Endothelial cell of umbilical vein (primary cell): Measurements from ENCODE around the genes NNAT, TGM2 and ACTR5.

- PRO-cap = no peak
CAGE:
- cytosol, long polyA minus RNA = no peak
- cytosol, long polyA plus RNA = no peak
- long polyA plus RNA = no peak
- nucleus, long polyA minus RNA = no peak
- nucleus, long polyA plus RNA = no peak
Observed at GRCh38 chr20:37504133-37505451, 16.5 kb upstream of the NNAT start.

GRCh38 chr20:37520828-37521855 lies at the start of gene NNAT:
NNAT (plus strand) TSS chr20:37521250.
- PRO-cap = no peak
CAGE:
- cytosol, long polyA minus RNA = no peak
- cytosol, long polyA plus RNA = no peak
- long polyA plus RNA = start-site peak on the plus strand at chr20:37521217-37521272, 631 and 394 reads in 2 replicates
- nucleus, long polyA minus RNA = no peak
- nucleus, long polyA plus RNA = no peak

DNA sequence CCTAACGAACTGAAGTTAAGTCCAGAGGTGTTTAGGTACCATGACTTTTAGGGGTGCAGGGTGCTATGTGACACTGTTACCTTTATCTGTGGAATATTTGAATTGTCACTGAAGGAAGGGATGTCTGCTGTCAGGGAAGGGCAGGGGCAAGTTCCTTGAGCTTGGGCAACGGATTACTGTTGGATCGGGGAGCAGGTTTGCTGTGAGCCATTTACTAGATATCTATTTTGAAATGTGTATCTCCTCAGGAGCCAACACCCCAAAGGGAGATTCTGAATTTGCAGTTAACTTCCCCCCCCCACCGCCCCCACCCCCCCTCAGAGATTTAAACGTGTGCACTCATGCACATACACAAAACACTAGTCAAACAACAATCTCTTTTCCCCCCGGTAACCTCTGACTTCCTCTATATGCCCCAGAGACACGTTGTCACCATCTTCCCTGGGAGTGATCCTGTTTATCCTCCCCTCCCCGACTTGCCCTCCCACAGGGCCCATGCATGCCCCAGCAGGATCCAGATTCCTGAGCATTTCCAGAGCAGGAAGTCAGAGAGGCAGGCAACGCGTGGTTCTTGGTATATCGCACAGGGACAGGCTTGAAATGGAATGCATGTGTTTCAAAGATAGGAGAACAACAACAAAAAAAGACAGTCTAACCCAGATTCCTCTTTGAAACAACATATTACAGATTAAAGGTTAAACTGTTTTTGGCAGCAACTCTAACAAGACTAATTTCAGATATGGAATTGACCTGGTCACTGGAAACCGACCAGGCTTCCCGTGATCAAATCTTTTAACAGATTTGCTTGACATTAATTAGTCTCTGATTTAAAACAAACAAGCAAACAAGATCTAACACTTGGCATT lies 1.5 kb downstream of the BLCAP start:
- PRO-cap = no peak
CAGE:
- cytosol, long polyA minus RNA = no peak
- cytosol, long polyA plus RNA = no peak
- long polyA plus RNA = no peak
- nucleus, long polyA minus RNA = start-site peak on the minus strand centred at position 303 of the sequence, 22 bp wide, 89 reads; start-site peak on the minus strand centred at position 660 of the sequence, 6 bp wide, 19 reads; start-site peak on the minus strand centred at position 767 of the sequence, 32 bp wide, 20 reads
- nucleus, long polyA plus RNA = start-site peak on the minus strand centred at position 514 of the sequence, 444 bp wide, 32 and 62 reads in 2 replicates

DNA sequence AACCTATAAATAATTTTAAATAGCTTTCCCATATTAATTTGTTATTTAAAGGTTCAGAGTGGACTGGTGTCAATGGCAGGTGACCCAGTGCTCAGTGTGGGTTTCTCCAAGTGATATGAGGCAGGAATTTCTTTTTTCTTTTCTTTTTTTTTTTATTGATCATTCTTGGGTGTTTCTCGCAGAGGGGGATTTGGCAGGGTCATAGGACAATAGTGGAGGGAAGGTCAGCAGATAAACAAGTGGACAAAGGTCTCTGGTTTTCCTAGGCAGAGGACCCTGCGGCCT lies 23.6 kb downstream of the CTNNBL1 start:
- PRO-cap = no peak
CAGE:
- cytosol, long polyA minus RNA = no peak
- cytosol, long polyA plus RNA = no peak
- long polyA plus RNA = no peak
- nucleus, long polyA minus RNA = no peak
- nucleus, long polyA plus RNA = no peak

DNA sequence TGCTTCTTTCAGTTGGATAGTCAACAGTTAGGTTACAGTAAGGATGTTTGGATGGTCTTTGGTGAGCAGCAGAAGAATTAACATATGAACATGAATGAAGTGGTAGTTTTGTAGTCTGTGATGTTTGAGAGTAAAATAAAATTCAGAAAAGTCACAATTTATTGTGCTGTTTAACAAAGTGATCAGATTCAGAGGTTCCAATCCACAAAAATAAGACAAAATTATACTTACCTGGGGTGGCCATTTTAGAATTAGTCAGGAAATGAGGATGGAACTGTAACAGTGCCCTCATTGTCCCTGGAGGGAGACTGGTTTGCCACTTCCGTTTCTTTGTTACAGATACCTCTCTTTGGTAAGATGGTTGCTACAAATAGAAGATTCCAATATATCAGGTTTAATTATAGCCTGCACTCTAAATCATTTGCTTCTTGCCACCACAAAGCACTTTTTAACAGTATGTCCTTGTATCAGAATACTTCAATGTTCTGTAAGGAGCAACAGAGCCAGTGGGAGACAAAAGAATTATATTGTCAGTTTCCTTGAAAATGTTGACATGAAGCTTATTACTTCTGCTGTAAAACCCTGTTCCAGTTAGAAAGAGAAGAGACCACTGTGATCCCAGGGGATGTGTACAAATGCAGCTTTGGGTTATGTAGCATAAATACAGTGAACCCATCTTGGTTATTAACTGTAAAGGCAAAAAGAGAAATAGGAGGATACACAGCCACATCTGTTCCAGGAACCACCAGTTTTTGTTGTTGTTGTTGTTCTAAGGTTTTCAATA lies 95.7 kb downstream of the CTNNBL1 start:
- PRO-cap = no peak
CAGE:
- cytosol, long polyA minus RNA = no peak
- cytosol, long polyA plus RNA = no peak
- long polyA plus RNA = no peak
- nucleus, long polyA minus RNA = no peak
- nucleus, long polyA plus RNA = no peak

DNA sequence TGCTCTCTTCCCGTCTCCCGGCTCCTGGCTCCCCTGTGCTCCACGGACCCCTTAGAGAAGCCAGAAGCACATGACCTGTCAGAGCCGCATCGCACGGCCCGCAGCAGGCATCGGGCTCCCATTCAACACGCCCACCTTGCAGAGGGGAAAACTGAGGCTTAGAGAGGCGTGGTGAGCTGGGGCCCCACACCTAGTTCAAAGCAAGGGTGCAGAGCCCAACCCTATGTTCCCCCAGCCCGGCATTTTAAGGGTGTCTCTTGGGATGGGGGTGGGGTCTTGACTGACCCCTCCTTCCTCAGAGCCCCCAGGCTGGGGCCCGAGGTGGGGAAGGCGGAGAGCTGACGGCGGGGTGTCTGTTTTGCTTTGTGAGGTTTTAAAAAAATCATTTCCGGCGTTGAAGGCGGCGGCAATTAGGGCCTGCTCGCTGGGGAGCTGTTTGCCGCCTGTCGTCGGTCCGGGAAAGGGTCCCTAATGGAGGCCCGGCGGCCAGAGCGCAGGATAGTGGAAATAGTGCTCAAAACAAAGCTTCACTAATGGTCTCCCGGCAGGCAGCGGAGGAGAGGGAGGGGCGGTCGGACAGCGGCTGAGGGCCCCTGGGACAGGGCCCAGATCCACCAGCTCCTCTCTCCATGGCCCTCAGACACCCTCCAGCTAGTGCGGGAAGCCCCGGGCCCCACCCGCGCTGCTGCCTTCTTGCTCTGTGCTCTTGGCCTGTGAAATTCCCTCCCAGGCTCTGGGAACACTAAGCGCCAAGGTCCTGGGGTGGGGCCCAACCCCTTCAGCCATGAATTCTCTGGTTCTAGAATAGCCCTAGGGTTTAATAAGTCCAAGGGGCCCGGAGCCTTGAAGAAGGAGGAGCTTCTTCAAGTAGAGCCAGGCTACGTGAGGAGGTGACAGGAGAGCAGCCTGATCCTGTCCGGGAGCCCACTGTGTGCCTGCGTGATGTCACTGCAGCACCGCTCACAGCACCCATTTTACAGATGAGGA lies 12.0 kb downstream of the VSTM2L start:
- PRO-cap = no peak
CAGE:
- cytosol, long polyA minus RNA = no peak
- cytosol, long polyA plus RNA = no peak
- long polyA plus RNA = no peak
- nucleus, long polyA minus RNA = no peak
- nucleus, long polyA plus RNA = no peak

GRCh38 chr20:38067416-38067928 lies 33.9 kb downstream of the RPRD1B start:
- PRO-cap = no peak
CAGE:
- cytosol, long polyA minus RNA = no peak
- cytosol, long polyA plus RNA = no peak
- long polyA plus RNA = no peak
- nucleus, long polyA minus RNA = no peak
- nucleus, long polyA plus RNA = no peak

GRCh38 chr20:38069249-38069847 lies 35.8 kb downstream of the RPRD1B start:
- PRO-cap = no peak
CAGE:
- cytosol, long polyA minus RNA = no peak
- cytosol, long polyA plus RNA = no peak
- long polyA plus RNA = no peak
- nucleus, long polyA minus RNA = no peak
- nucleus, long polyA plus RNA = no peak

DNA sequence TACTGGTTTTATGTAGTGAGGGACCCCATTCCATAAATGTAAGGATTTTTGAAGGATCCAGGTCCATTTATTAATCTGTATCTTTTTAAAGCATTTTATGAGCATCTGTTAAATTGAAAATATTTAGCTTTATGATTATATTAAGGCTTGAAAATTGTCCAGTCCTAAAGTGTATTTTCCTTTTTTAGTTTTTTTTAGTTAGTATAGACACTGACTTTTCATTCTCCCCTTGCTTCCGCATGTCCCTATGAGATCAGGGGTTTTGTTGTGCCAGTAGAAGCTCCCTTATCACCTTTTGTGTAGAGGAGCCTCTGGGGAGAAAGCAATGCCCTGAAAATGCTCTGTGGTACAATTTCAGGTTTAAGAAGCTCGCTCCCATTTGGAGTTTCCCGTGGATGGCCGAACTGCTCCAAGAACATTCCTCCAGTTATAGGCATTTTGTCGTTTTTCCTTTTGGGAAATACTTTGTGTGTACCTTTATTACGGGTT lies 49.8 kb downstream of the RPRD1B start:
- PRO-cap = no peak
CAGE:
- cytosol, long polyA minus RNA = no peak
- cytosol, long polyA plus RNA = no peak
- long polyA plus RNA = no peak
- nucleus, long polyA minus RNA = no peak
- nucleus, long polyA plus RNA = no peak

DNA sequence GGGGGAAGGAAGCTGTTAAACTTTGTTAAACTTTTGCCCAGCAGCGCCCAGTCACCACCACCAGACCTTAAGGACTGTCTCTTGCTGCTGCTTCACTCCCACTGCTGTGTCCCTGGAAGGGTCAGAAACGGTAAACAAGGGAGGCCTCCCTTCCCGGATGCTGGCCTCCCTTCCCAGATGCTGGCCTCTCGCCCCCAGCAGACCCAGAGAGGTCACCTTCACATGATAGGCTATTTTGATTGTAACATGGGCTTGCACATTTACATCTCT lies 61.8 kb downstream of the RPRD1B start:
- PRO-cap = no peak
CAGE:
- cytosol, long polyA minus RNA = no peak
- cytosol, long polyA plus RNA = no peak
- long polyA plus RNA = no peak
- nucleus, long polyA minus RNA = no peak
- nucleus, long polyA plus RNA = no peak

GRCh38 chr20:38143704-38143982 lies 21.4 kb downstream of the TGM2 start:
- PRO-cap = no peak
CAGE:
- cytosol, long polyA minus RNA = no peak
- cytosol, long polyA plus RNA = no peak
- long polyA plus RNA = no peak
- nucleus, long polyA minus RNA = no peak
- nucleus, long polyA plus RNA = no peak

- PRO-cap = no peak
CAGE:
- cytosol, long polyA minus RNA = no peak
- cytosol, long polyA plus RNA = no peak
- long polyA plus RNA = no peak
- nucleus, long polyA minus RNA = no peak
- nucleus, long polyA plus RNA = no peak
Observed at GRCh38 chr20:38162167-38162617, 2.9 kb downstream of the TGM2 start.

GRCh38 chr20:38162619-38163363 lies 2.3 kb downstream of the TGM2 start:
- PRO-cap = no peak
CAGE:
- cytosol, long polyA minus RNA = no peak
- cytosol, long polyA plus RNA = no peak
- long polyA plus RNA = no peak
- nucleus, long polyA minus RNA = start-site peak on the minus strand at chr20:38163056-38163067, 22 reads
- nucleus, long polyA plus RNA = no peak

GRCh38 chr20:38164800-38165623 lies at the start of gene TGM2:
TGM2 (minus strand) TSS chr20:38165270.
- PRO-cap = bidirectional peak, plus-strand start at chr20:38165369, minus-strand start at chr20:38165270
CAGE:
- cytosol, long polyA minus RNA = start-site peak on the minus strand at chr20:38165244-38165274, 74 reads
- cytosol, long polyA plus RNA = no peak
- long polyA plus RNA = start-site peak on the minus strand at chr20:38165248-38165274, 254 and 201 reads in 2 replicates
- nucleus, long polyA minus RNA = start-site peak on the minus strand at chr20:38165247-38165264, 94 reads
- nucleus, long polyA plus RNA = start-site peak on the minus strand at chr20:38165248-38165278, 53 and 108 reads in 2 replicates

DNA sequence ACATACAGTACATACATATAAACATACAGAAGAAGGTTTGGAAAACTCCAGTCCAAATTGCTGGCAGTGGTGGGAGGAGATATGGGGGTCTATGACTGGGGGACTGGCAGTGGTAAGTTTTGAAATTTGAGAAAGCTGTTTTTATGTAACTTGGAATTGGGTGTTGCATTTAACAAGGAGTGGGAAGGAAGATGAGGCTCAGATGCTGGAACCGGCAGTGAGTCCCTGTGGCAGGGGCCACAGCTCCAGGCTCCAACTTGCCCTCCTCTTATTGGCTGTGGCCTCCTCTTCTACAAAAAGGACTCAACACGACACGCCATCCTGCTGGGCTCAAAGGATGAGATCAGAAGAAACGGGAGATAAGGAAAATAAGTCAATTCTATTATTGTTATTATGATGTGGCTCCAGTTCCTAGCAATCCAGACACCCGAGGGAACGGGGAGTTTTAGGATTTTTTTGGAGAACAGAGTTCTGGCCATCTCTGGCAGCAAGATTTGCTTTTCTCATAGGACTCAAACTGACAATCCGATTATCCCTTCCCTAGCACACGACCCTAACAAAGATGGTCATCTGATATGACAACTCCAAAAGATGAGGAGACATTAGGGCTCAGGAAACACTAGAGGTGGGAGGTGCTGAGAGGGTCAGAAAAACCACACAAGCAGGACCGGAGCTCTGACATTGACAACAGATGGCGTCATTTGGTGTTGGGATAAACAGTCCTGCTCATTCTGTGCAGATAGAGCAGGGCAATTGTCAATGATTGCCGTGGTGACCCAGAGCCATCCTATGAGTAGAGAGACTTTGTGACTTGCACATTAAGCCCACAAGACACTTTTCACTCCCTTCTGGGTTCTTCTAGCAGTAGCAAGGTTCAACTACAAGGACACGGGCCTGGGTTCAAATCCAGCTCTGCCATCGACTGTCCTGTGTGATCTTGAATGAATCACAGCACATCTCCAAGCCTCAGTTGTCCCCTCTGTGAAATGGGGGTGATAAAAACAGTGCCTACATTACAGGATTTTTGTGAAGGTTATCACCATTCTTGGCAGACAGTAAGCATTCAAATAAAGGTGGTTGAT lies 6.1 kb upstream of the TGM2 start:
- PRO-cap = no peak
CAGE:
- cytosol, long polyA minus RNA = no peak
- cytosol, long polyA plus RNA = no peak
- long polyA plus RNA = no peak
- nucleus, long polyA minus RNA = no peak
- nucleus, long polyA plus RNA = no peak

DNA sequence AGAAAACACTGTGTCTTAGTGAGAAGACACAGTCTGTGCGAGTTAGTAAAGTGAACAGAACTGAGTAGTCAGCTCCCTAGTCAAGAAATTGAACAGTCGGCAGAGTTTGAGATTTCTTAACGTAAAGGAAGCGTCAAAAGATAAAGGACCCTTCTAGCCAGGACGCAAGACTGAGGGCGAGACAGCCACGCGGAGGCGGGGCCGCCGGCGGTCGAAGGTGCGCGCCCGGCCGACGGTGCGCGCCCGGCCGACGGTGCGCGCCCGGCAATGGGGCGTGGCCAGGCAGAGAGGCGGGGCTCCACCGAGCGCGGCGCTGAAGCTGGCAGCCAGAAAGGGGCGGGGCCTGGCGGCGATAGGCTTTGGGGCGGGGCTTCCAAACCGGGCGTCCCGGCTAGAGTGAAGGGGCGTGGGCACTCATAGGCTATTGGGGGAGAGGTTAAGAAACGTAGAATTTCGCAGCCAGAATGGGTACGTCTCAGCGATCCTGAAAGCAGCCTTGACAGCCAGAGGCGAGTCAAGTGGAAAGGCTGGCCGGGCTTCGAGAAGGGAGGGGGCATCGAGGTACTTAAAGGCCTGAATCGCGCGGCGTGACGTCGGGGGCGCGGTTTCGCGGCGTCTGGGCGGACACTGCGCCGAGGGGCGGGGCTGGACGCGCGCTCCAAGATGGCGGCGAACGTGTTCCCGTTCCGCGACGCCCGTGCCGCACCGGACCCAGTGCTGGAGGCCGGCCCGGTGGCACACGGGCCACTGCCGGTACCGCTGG lies at the start of gene ACTR5:
Gene ACTR5 (plus strand): TSS at position 645 of the 763 bp plus-strand sequence.
- PRO-cap = bidirectional peak, plus-strand start at position 645 of the sequence, minus-strand start at position 589 of the sequence
CAGE:
- cytosol, long polyA minus RNA = start-site peak on the plus strand centred at position 557 of the sequence, 191 bp wide, 6 reads
- cytosol, long polyA plus RNA = no peak
- long polyA plus RNA = no peak
- nucleus, long polyA minus RNA = start-site peak on the plus strand centred at position 411 of the sequence, 113 bp wide, 57 reads; start-site peak on the plus strand centred at position 647 of the sequence, 20 bp wide, 167 reads
- nucleus, long polyA plus RNA = start-site peak on the plus strand centred at position 649 of the sequence, 29 bp wide, 118 and 100 reads in 2 replicates

DNA sequence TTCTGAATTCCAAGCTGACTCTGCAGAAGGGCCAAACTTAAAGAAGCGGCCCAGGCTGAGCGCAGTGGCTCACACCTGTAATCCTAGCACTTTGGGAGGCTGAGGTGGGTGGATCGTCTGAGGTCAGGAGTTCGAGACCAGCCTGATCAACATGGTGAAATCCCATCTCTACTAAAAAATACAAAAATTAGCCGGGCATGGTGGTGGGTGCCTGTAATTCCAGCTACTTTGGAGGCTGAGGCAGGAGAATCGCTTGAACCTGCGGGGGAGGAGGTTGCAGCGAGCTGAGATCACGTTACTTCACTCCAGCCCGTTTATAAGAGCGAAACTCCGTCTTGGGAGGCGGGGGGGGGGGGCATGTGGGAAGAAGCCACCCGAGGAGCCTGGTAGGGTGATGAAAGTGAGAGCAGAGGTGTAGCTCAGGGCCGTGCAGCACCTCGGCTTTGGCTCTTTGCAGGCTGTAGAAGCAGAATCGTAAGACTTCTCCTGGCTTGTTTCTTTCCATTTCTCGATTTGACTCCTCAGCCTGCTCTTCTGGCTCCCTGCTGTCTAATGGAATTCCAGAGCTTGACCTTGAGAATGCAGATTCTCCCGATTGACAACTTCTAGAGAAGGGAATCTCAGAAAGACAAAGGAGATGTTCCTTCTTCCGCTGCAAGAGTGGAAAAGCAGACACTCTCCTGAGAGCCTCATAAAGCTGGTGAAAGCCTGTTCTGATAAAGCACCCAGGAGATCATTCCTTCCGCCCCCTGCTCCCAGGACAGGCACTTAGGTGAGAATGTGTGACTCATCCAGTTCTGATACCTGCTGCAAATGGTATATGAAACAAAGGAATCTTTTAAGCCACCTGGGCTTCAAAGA lies 26.1 kb upstream of the PPP1R16B start:
- PRO-cap = no peak
CAGE:
- cytosol, long polyA minus RNA = no peak
- cytosol, long polyA plus RNA = no peak
- long polyA plus RNA = no peak
- nucleus, long polyA minus RNA = no peak
- nucleus, long polyA plus RNA = no peak

DNA sequence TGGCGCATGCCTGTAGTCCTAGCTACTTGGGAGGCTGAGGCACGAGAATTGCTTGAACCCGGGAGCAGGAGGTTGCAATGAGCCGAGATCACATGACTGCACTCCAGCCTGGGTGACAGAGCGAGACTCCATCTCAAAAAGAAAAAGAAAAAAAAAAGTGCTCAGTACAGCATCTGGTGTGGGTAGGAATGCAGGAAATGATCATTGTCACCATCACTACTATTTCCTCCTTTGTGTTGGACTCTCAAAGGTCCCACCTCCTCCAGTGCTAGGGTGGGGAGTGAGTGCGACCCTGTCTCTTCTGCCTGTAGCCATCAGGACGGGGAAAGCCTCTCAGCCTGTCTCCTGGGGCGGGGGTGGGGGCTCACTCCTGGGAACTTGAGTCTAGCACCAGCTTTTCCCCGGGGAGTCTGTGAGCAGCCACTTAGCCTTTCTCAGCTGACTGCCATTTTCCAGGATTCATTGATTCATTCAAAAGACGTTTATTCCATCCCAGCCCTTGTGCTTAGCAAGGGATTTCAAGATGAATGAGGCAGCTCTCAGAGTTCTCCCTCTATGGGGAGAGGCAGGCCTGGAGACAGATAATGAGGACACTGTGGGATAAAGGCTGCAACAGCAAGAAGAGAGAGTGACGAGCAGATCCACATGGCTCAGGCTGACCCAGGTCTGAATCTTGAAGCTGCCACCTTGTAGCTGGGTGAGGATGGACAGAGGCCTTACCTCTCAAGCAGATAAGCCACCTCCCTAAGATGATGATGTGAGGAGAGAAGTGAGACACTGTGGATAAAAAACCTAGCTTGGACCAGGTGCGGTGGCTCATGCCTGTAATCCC lies 3.6 kb downstream of the PPP1R16B start:
- PRO-cap = no peak
CAGE:
- cytosol, long polyA minus RNA = no peak
- cytosol, long polyA plus RNA = no peak
- long polyA plus RNA = no peak
- nucleus, long polyA minus RNA = no peak
- nucleus, long polyA plus RNA = start-site peak on the plus strand centred at position 808 of the sequence, 468 bp wide, 50 and 77 reads in 2 replicates

- PRO-cap = no peak
CAGE:
- cytosol, long polyA minus RNA = no peak
- cytosol, long polyA plus RNA = no peak
- long polyA plus RNA = no peak
- nucleus, long polyA minus RNA = no peak
- nucleus, long polyA plus RNA = no peak
Observed at GRCh38 chr20:38873033-38873628, 53.1 kb upstream of the FAM83D start.

DNA sequence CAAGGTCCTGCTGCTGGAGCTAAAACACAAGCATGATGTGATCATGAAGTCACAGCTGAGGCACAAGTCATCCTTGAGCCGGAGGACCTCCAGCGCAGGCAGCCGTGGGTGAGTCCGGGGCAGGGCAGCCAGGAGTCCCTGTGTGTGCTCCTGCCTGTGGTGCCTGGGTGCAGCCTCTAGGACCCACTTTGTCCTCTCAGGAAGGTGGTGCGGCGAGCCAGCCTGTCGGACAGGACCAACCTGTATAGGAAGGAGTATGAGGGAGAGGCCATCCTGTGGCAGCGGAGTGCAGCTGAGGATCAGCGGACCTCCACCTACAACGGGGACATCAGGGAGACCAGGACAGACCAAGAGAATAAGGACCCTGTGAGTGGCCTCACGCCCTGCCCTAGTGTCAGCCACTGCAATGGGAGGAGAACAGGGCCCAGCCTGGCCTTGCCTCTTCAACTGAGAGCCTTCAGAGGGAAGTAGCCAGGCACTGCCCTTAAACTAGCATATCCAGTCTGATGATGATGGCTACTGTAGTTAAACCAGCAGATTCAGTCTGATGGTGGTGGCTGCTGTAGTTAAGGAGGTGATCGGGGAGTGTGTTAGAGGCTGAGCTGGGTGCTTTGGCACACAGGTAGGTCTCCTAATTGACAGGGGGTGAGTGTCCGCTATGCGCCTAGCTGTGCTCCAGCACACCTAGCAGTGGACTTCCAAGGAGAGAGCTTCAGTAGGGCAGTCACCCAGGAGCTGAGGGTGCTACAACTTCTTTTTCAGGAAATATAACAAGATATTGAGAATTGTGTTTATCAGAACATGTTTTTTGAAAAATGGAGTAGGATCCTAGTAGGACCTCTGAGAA lies 18.2 kb upstream of the FAM83D start:
- PRO-cap = no peak
CAGE:
- cytosol, long polyA minus RNA = no peak
- cytosol, long polyA plus RNA = no peak
- long polyA plus RNA = no peak
- nucleus, long polyA minus RNA = no peak
- nucleus, long polyA plus RNA = no peak